Paraaortic lymph node (tissue), 1 donor: ENCODE results near the gene TLE6.

- PRO-cap = no peak
Observed at GRCh38 chr19:2216666-2217517, 19.2 kb downstream of the PLEKHJ1 start.

GRCh38 chr19:2229417-2230715 is 6.3 kb downstream of the PLEKHJ1 start:
- PRO-cap = no peak

DNA sequence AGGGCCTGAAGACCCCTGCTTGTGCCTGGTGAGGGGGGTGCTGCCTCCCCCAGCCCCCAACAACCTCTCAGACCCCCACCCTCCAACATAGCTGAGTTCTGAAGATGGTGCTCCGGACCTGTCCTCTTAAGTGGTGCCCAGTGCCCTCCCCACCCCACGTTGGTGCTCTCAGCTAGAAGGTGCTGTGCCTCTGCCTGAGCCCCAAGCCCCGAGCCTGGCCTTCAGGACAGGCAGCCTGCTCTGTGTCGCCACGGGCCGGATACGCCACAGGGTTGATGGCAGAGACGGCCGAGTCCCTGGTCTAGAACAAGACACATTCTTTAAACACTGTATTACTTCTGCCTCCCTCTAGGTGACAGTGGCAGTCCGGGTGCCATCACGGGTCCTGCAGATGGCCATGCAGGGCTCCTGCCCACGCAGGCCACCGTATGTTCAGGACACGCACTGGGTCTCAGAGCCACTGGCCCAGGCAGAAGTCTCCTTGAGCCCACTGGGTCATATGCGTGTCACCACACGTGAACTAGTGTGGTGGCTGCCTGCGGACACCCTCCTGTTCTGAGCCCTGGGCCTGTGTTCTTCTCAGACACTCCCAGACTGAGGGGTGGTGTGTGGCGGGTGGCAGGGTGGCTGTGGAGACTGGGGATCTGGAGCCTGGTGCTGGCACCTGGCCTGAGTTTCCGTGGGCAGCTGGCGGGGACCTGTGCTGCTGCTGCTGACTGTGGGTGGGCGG is 4.5 kb downstream of the PLEKHJ1 start:
- PRO-cap = no peak

GRCh38 chr19:2272913-2273351 is 9.0 kb downstream of the PEAK3 start:
- PRO-cap = no peak

DNA sequence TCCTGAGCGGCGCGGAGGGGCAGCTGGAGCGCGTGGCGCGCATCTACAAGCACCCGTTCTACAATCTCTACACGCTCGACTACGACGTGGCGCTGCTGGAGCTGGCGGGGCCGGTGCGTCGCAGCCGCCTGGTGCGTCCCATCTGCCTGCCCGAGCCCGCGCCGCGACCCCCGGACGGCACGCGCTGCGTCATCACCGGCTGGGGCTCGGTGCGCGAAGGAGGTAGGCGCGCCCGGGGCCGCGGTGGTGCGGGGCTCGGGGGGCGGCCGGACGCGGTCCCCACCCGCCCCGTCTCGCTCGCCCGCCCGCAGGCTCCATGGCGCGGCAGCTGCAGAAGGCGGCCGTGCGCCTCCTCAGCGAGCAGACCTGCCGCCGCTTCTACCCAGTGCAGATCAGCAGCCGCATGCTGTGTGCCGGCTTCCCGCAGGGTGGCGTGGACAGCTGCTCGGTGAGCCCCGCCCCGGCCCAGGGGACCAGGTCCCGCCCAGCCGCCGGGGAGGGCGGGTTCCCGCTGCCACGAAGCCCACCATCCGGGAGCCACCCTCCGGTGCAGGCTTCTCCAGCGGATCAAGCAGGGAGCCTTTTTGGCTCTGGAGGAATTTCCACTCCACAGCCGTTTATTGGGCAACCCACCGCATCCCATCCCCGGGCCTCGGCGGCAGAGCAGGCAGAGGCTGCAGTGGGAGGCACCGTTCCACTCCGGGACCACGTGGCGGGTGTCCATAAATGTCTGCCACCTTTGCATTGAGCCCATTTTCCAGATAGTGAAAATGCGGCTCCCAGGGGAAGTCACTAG is 2.1 kb downstream of the TIMM13 start:
- PRO-cap = unidirectional peak, minus-strand start at position 380 of the sequence

DNA sequence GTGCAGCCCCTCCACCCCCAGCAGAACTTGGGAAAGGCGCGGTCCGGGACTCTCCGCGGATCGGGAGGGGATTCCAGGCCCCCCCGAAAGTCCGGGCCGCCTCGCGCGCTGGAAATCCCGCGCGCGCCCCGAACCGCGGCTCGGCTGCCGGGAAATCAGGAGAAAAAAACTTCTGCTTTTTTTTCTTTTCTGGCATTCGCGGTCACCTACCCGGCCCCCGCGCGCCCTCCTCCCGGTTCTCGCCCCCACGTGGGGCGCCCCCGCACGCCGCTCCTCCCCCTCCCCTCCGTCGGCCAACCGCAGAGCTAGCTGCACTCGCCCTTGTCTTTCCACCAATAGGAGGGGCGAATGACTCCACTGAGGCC is 232 bp upstream of the GADD45B start:
- PRO-cap = bidirectional peak, plus-strand start outside the sequence, minus-strand start at position 157 of the sequence

GRCh38 chr19:2607526-2608807 is 94.5 kb downstream of the GNG7 start:
- PRO-cap = bidirectional peak, plus-strand start at chr19:2608555, minus-strand start at chr19:2608473

- PRO-cap = no peak
Observed at GRCh38 chr19:2694149-2694963, 8.1 kb downstream of the GNG7 start.

- PRO-cap = unidirectional peak, minus-strand start at chr19:2776052
Observed at GRCh38 chr19:2775902-2776397, 7.1 kb downstream of the SGTA start.

DNA sequence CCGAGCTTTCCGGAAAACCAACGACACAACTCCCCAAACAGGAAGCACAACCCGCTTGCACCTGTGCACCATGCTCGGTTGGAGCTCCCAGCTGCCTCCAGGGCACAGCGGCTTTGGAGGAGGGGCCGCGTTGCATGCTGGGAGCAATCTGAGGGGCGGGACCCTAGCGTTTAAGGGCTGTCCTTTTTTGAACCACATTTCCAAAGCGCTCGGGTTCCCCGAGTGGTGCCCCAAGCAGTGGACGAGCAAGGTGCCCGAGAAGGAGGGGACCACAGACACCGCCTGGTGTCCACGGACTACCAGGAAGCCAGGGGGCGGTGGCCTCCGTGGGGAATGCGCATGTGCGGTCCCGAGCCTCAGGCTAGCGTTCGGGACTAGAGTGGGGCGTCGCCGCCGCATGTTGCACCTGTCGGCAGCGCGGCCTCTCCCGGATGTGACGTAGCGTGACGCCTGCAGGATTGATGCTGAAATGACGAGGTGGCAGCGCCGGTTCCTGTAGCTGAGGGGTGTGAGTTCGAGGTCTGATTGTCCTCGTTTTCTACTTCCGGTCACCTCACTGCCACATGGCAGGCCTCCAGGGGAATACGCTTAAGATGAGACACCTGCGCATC is 11.9 kb upstream of the ZNF57 start:
- PRO-cap = no peak

DNA sequence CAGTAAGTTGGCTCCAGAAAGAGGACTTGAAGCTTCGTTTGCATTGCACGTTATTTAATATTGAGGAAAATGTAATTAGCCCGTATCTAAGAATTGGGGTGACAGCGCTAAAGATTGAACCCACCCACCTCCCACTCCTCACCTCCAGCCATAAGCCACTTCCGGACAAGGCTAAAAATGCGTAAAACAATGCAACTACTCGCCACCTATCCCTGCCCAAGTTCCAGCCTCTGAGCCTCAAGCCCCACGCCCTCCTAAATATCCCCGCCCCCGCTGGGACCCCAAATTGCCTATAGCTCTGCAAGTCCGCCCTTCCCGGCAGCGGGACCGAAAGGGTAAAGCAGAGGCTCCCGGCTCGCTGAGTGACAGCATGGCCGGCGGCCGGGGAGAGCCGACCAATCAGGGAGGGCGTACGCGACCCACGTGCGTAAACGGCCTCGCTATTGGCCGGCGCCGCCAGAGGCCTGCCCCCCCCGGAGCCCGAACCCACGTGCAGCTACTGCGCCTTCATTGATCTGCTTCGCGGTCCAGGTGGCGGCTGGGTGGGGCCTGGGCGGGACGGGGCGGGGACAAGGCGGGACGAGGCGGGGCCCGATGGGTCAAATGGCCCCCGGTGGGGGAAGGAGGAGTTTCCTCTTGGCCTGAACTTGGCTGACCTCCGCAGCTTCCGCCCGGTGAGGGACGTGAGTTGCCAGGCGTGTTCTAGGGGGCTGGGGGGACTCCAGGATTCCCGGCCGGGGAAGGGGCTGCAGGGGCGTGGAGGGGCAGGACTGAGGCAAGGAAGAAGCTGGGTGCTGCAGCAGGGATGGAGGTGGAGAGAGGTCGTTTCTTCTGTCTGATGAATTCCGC is at the start of gene TLE6:
Gene TLE6 (plus strand): TSS at position 628 of the 849 bp plus-strand sequence.
- PRO-cap = no peak

DNA sequence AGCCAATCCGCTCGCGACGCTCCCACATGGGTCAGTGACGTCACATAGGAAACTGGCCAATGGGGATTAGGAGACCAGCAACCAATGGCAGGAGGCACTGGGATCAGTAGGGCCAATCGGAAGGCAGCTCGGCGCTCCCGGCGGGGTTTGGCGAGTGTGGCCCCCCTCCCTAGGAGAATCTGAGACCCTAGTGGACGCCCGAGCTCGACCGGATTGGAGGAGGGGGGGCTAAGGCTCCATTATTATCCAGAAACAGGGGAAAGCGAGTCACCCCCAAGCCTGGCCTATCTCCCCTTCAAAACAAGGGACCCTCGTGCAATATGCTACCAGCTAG is 6.6 kb upstream of the TLE2 start:
- PRO-cap = bidirectional peak, plus-strand start at position 211 of the sequence, minus-strand start outside the sequence

- PRO-cap = bidirectional peak, plus-strand start at chr19:3096116, minus-strand start at chr19:3095982
Observed at GRCh38 chr19:3095458-3096463, 1.6 kb downstream of the GNA11 start.

GRCh38 chr19:3120880-3121593 is 14.8 kb upstream of the GNA15 start:
- PRO-cap = no peak

DNA sequence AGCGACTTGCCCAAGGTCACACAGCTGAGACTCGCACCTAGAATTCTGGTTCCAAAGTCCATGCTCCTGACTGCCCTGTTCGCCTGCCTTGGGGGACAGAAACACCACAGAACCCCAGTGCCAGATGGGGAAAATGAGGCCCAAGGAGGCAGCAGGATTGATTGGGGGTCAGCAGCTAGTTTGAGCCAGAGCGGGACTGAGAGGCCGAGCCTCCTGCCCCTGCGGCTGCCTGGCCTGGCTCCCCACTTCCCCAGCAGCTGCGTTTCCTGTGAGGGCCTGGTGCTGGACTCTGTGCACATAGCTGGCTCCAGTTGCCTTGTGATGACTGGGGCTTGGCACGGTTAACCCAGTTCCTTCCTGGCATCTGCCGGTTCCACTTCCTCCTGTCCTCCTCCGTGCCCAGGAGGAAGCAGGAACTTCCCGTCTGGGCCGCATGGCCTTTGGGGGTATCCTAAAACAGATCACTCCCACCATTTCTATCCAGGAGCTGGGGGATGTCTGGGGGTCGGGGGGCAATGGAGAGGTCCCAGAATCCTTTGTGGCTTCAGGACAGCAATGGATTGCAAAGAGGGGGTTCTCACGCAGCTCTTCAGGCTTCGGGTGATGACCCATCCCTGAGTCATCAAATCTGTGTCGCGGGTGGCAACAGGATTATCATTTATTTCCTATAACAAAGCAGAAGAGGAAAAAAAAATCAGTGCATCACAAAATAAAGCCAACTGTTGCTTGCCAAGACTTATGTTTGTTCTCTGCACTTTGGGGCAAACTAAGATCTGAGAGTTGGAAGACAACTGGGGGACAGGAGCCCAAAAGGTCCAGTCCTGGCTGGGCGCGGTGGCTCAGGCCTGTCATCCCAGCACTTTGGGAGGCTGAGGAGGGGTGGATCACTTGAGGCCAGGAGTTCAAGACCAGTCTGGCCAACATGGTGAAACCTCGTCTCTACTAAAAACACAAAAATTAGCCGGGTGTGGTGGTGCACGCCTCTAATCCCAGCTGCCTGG is 6.2 kb downstream of the GNA15 start:
- PRO-cap = no peak

DNA sequence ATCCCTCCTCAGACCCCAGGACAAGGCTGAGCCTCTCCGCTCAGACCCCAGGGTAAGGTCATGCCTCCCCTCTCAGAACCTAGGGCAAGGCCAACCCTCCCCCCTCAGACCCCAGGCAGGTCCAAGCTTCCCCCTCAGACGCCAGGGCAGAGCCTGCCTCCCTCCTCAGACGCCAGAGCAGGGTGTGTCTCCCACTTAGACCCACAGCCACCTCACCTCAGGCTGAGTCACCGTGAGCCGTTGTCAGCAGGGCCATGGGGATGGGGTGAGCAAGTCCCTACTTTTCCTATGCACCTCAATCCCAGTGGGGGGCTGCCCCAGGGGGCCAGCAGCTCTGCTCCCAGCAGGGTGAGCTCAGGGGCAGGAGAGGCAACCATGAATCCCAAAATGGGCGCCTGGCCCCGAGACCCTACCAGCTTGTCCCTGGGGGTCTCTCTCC is 1.4 kb upstream of the S1PR4 start:
- PRO-cap = no peak

GRCh38 chr19:3193279-3194380 is 7.9 kb downstream of the NCLN start:
- PRO-cap = no peak

GRCh38 chr19:3284602-3285630 is 60.5 kb downstream of the CELF5 start:
- PRO-cap = no peak

- PRO-cap = no peak
Observed at GRCh38 chr19:3350266-3350752, 16.1 kb upstream of the NFIC start.

- PRO-cap = no peak
Observed at GRCh38 chr19:3358336-3358893, 8.0 kb upstream of the NFIC start.